Placental pericyte (primary cell): ENCODE results near the gene CLMN.

DNA sequence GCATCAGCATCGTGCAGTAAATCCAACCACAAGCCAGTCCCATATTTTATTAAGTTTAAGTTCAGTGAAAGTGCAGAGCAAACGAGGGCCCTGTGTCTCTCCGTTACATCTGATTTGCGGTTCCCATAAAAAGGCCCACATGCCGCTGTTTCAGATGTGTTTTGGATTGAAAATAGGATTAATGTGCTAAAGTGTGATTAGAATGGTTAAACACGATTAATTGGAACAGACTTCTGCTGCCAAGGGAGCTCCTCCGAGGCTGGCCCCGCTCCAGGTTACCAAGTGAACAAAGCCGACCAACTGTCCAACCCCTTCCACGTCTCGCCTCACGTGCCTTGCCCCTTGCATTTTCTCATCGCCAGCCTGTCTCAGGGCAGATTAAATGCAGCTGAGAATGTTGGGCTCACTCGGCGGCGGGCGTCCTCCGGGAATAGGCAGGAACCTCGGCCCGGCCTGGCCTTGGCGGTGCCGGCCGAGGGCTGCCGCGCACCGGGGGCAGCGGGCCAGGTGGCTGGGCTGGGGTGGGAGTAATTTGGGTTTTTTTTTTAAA is 166.6 kb upstream of the GSC start:
- CAGE, long polyA plus RNA, result no peak

- CAGE, long polyA plus RNA, result no peak
These were observed 18.9 kb downstream of the DICER1 start for GRCh38 chr14:95138316-95138982.

- CAGE, long polyA plus RNA, result no peak
These were observed 846 bp upstream of the DICER1 start for GRCh38 chr14:95158145-95158604.

DNA sequence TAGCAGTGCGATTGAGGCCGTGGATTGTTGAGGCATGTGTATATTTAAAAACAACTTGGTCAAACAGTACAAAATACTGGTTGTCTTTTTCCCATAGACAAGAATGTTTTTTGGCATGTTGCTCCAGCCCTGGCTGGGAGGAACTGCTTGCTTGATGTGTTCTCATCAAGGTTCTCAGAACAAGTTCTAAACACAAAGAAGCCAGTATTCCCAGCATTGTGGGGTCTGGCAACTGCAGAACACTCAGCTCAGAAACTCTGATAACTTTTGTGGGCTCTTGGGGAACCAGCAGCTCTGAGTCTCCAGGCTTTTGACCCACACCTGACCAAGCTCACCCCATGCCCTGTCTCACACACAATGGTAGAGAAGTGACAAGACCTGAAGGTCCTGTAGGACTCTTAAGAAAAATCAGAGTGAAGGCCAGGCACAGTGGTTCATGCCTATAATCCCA is 27.1 kb upstream of the DICER1 start:
- CAGE, long polyA plus RNA, result no peak

GRCh38 chr14:95190844-95191866 is 33.8 kb upstream of the DICER1 start:
- CAGE, long polyA plus RNA, result no peak

DNA sequence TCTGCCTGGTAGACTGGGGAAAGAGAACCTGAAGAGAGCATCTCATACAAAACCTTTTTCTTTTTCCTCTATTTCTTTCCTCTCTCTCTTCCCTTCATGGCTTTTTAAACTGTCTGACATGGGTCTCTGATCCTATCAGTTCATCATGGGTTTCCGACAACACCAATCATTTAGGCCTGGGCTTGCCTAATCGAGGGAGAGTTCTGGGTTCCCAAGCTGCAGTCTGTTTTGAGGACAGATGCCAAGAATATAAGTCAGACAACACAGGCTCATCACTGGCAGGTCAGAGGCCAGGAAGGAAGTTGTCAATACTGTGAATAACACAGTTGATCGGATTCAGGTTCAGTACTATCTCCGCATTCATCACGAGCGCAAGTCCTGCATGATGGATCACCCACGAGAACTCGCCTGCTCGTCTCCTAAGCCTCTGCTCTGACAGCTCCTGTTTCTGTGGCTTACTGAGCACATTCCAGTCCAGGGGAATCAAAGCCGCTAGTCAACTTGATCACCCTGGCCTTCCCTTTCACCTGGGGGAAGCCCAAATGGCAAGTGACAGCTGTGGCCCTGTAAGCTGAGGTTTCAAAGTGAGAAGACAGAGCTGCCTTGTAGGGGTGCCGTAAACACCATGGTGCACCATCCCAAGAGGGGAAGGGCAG is 60.0 kb upstream of the DICER1 start:
- CAGE, long polyA plus RNA, result no peak

DNA sequence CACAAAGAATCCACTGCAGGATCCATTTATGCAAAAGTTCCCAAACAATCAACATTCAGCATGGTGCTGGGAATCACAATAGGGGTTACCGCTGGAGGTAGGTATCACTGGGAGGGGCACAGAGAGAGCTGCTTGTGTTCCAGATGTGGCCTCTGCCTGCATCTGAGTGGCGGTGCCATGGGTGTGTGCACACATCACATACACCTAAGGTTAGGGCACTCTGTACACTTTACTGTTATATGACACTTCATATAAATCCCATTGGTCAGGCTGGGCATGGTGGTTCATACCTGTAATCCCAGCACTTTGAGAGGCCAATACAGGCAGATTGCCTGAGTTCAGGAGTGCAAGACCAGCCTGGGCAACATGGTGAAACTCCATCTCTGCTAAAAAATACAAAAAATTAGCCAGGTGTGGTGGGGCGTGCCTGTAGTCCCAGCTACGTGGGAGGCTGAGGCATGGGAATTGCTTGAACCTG is 30.7 kb downstream of the CLMN start:
- CAGE, long polyA plus RNA, result no peak

- CAGE, long polyA plus RNA, result no peak
These were observed 12.2 kb downstream of the CLMN start for GRCh38 chr14:95307229-95308276.

DNA sequence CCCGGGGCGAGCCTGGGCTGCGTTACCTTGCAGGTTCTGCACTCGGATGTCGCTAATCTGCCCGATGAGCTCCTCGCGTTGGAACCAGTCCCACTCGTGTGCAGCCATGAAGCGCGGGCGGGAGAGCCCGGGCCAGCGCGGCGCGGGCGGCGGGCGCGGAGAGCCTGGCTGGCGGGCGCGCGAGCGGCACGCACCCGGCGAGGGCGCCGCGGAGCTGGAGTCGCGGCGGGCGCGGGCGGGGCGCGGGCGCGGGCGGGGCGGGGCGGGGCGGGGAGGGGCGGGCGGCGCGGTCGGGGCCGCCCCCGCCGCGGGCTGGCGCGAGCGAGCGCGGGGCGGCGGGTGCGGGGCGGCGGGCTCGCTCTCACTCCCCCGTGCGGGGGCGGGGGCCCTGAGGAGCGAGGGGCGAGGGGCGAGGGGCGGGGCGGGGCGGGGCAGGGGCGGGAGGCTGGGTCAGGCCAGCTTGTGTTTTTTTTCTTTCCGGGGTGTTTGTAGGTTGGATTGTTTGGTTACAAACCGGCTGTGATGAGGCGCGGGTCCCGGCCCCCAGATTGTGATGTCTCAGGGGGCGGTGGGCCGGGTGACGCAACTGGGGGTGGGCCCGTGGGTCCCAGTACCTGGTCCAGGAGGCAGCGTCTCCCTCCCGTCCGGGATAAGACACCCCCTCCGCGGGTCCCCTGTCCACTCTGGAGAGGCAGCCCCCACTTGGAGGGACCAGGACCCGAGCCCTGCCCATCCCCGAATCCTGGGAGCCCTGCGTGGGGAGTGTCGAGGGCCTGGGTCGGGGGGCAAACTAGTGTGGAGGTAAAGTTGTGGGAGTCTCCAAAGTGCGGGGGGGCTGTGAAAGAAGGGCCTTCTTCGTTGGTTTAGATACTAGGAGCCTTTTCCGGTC is at the start of gene CLMN:
CLMN (minus strand) TSS at position 224 of the 889 bp plus-strand sequence.
- CAGE, long polyA plus RNA, result no peak

- CAGE, long polyA plus RNA, result no peak
These were observed 40.2 kb upstream of the CLMN start for GRCh38 chr14:95359912-95360360.

GRCh38 chr14:95465871-95466452 is 50.5 kb downstream of the SYNE3 start:
- CAGE, long polyA plus RNA, result no peak

DNA sequence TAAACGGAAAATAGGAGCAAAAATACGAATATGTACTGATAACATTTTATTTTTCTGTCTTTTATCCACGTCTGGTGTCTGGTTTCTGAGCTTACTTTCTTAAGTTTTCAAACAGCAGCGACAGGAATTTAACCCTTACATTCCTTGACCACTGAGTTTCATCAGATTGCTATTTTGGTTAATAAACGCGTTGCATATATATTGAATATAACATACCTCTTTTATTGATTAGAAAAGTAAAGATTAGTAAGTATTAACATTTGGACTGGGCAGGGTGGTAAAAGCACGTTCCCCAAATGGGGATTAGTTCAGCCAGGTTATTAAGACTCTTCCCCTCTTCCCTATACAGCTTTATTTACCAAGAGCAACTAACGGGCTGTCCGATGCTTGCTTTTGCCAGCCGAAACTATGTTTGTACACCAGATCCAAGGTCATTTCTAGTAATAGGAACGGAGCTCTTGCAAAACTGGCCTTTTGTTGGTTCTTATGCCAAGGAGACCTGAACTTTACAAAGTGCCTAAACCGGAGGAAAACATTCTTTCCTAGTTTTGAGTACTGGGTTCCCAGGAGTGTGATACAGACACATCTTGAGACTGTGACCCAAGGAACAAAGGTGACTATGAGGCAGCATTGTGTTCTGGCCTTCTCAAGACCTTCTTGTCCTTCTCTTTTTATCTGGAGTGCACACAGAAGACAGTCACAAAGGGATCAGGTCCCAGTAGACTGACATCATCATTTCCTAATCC is 2.5 kb downstream of the GLRX5 start:
- CAGE, long polyA plus RNA, result no peak

DNA sequence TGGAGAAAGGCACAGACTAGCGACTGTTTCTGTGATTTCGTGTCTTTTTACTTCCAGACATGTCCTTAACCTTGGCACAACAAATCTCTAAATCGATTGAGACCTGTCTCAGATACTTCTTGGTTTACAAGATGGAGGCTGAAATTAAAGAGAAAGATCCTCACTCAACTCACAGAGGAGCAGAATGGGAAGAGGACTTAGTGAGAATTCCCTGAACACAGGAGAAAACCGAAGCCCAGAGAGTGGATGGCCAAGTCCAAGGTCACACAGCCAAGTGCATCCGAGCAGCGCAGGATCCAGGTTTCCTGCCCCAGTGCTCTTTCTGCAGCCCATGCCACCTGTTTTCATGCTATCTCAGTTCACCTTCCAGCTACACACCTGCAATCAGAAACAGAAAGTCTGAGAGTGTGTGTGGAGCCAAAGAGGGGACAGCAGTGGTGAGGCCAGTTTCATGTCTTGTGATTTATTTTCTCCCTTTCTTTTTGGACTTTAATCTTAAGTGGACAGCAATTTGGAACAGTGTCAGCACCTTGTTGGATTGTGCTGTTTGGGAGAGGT is 22.9 kb upstream of the TCL1B start:
- CAGE, long polyA plus RNA, result no peak

GRCh38 chr14:95715231-95715624 is 1.3 kb upstream of the TCL1A start:
- CAGE, long polyA plus RNA, result no peak

GRCh38 chr14:96032096-96032380 is 7.1 kb upstream of the C14orf132 start:
- CAGE, long polyA plus RNA, result no peak

GRCh38 chr14:96089591-96089886 is 50.4 kb downstream of the C14orf132 start:
- CAGE, long polyA plus RNA, result no peak

GRCh38 chr14:96091293-96092313 is 52.4 kb downstream of the C14orf132 start:
- CAGE, long polyA plus RNA, result no peak

DNA sequence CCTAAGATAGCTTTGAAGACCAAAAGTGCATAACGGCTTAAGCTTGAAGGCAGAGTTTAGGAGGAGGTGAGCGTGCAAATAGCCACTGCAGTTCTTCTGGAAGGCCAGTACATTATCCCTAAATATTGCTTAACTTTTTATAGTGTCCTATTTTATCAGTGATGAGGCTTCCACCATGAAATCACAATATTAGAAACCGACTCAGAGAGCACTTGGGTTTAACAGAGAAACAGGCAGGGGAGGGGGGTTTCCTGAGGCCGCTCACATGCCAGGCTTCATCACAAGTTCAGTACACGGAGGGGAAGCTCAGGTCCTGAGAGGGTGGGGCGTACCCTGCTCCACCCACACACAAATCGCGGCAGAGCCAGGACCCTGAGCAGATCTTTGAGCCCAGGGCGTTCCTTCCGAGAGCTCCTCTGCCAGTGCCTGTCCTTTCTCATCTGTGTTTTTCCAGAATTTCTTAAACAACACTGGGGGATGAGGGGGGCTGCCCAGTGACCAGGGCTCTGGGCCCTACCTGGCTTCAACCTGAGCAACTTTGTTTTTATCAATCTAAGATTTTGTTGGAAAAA is 26.7 kb upstream of the BDKRB2 start:
- CAGE, long polyA plus RNA, result no peak

DNA sequence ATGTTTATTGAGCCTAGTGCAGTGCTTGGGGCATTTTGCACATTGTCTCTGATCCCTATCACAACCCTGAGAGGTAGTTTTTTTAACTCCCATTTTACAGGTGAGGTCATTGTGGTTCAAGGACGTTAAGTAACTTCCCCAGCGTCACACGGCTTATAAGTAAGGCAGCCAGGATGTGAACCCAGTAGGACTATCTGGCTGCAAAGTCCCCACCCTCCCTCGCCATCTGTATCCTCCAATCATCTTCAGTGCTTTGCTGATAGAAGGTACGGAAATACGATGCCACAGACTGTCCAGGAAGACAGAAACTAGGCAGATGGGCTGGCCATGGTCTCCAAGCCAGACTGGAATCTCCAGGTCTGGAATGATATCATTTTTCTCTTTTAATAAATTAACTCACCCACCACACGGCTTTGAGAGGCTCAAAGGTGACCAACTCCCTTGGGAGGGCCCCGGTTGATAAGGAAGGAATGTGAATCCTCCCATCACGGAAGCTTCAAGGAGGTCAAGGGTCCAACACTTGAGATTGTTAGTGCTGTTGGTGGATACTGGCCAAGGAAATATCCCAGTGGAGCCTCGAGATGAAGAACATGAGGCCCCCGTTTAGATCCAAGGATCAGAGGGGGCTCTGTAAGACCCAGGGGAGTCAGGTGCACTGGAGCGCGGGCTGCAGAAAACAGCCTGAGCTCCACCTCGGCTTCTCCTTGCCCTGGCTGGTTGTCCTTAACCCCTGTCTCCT is 16.2 kb upstream of the BDKRB1 start:
- CAGE, long polyA plus RNA, result no peak

- CAGE, long polyA plus RNA, result no peak
These were observed 28.4 kb downstream of the BDKRB1 start for GRCh38 chr14:96284454-96284790.